Foreskin keratinocyte (primary cell): ENCODE results near the genes ACO2 and CENPM.

DNA sequence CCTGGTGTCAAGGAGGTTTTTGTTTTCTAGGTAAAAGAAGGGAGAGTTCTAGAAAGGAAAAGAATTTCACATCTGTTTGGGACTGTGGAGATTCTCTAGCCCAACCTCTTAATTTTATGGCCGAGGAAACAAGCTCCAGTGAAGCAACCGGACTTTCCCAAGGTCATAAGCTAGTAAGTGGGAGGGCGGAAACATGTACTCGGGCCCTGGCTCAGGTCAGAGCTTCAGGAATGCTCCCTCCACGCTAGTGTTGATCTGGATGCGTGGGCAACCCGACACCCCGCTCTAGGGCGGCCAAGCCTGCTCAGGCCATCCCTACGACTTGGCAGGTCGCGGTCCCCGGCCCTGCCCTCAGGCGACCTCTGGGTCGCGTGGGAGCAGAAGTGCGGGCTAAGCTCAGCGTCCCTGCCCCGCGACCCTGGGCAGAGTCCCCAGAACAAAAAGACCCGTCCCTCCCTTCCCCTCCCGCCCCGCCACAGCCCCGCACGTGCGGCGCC lies 850 bp upstream of the TEF start:
- RAMPAGE, total RNA, result no peak

GRCh38 chr22:41394279-41394843 lies 12.6 kb downstream of the TEF start:
- RAMPAGE, total RNA, result no peak

- RAMPAGE, total RNA, result no peak
Measured at GRCh38 chr22:41403606-41404398, 22.1 kb downstream of the TEF start.

- RAMPAGE, total RNA, result no peak
Measured at GRCh38 chr22:41442006-41442833, 4.4 kb downstream of the TOB2 start.

GRCh38 chr22:41444827-41445705 lies 1.5 kb downstream of the TOB2 start:
- RAMPAGE, total RNA, result no peak

- RAMPAGE, total RNA, result no peak
Measured at GRCh38 chr22:41468933-41469748, at the start of gene ACO2. TSS of gene ACO2 (plus strand) at chr22:41469117.

- RAMPAGE, total RNA, result no peak
Measured at GRCh38 chr22:41519914-41520392, 24.3 kb downstream of the POLR3H start.

- RAMPAGE, total RNA, result no peak
Measured at GRCh38 chr22:41526156-41526761, 18.0 kb downstream of the POLR3H start.

DNA sequence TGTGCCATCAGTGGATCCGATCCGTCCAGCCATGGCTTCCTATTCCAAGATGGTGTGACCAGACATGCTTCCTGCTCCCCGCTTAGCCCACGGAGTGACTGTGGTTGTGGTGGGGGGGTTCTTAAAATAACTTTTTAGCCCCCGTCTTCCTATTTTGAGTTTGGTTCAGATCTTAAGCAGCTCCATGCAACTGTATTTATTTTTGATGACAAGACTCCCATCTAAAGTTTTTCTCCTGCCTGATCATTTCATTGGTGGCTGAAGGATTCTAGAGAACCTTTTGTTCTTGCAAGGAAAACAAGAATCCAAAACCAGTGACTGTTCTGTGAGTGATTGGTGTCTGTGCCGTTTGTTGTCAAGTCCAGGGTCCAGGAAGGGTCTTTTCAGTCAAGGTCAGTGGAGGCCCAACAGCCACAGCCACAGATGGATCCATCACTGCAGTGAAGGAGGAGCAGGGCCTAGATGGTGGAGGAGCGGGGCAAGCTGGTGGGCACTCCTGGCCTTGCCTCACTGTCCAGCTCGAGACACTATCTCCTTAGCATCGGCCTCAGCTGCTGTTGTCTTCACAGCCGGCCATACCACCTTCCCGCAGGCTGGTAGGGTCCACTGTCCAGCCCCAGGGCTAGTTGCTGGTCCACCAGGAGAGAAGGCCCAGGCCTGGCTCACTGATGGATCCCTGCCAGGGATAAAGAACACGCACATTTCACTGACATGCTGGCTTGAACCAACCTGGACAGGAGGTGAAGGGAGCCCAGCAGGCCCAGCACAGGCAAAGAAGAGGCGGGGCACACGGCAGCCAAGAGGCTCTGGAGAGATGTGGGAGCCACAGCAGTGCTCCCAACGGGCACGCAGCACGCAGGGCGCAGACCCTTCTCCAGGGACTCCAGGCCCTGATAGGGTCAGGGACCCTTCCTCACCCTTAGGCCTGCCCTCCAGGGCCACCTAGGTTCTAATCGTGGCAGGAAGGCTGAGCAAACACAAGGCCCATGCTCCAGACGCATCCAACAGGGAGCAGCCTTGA lies 15.3 kb downstream of the POLR3H start:
- RAMPAGE, total RNA, result no peak

DNA sequence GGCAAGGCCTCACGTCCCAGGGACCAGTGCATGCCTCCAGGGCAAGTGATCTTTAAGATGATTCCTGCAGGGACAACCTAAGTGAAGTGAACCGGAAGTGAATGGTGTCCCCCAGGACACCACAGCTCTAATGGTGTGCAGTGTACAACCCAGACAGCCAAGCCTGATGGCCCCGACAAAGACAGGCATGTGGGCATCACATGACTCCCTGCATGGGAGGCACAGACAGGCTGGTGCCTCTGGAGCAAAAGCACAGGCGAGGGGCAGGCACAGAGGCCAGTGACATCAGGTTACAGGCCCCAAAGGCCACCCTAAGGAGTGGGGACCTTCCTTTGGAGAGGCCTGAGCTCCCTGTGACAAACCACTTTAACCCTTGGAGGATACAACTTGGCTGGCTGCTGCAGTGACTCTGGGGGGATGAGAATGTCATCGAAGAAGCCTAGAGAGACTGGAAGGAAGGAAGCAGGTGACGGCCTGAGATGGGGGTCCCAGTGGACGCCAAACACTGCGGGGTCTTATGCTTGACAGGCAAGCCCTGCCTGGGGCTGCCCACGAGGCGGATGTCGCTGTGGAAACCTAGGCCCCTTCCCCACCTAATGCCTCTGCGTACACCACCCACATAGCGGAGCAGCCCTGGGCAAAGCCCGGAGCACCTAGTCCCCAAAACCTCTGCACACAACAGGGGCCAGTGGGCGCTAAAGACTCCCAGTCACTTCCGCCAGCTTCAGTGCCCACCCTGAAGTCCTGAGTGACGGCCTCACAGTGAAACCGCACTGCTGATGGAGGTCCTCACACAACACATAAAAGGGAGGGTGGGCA lies 12.4 kb downstream of the POLR3H start:
- RAMPAGE, total RNA, result no peak

- RAMPAGE, total RNA, result no peak
Measured at GRCh38 chr22:41551023-41551305, 6.7 kb upstream of the POLR3H start.

DNA sequence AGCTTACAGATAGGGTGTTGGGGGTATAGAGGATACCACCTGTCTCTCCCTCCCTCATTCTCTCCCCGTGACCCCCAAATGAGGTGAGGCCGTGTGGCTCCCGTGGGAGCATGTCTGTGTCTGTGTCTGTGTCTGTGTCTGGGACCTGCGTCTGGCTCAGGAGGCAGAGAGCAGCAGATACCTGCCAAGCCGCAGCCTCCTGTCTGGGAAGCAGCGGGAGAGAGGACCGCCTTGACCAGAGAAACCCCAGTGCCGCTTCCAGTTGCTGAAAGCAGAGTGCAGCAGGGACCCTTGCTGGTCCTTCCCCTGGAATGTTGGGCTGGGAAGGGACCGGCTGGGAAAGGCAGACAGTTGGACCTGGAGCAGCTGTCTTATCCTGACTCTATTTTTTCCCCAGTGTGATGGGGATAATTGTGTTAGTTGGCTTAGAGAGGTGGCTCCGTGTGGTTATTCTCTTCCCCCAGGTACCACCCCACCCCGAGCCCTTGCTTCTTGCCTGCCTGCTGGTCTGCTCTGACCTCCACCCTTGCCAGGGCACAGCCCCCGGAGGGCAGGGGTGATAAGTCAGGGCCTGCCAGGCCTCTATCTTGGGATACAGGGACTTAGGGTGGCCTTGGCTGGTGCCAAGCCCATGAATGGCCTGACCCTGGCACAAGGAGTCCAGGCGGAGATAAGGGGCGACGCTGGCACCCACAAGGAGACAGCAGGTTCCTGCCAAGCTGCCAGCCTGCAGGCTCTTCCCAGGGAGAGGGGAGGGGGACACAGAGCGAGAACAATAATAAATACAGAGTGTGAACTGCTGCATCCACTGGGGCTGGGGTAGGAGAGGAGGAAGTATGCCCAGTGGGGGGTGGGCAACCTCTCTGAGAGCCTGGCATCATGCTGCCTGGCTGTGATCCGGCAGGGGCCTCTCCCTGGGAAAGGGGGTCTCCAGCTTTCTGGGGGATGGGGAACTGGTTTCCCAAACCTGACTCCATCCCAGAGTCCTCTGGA lies 777 bp downstream of the CSDC2 start:
- RAMPAGE, total RNA, result no peak

GRCh38 chr22:41693867-41694862 lies 5.1 kb upstream of the MEI1 start:
- RAMPAGE, total RNA, result no peak

DNA sequence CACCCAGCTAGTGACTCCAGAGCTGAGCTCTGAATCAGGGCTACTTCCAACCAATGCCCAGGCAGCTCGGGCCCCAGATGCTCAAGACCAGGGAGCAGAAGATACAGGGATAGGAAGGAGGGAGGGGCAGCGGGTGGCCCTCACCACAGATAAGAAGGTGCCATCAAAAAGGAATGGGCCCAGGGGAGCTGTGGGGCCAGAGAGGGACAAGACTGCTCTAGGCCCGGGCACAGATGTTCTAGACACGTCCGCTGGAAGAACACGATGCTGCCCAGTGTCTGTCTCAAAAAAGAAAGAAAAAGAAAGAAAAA lies 7.5 kb downstream of the CENPM start:
- RAMPAGE, total RNA, result no peak

DNA sequence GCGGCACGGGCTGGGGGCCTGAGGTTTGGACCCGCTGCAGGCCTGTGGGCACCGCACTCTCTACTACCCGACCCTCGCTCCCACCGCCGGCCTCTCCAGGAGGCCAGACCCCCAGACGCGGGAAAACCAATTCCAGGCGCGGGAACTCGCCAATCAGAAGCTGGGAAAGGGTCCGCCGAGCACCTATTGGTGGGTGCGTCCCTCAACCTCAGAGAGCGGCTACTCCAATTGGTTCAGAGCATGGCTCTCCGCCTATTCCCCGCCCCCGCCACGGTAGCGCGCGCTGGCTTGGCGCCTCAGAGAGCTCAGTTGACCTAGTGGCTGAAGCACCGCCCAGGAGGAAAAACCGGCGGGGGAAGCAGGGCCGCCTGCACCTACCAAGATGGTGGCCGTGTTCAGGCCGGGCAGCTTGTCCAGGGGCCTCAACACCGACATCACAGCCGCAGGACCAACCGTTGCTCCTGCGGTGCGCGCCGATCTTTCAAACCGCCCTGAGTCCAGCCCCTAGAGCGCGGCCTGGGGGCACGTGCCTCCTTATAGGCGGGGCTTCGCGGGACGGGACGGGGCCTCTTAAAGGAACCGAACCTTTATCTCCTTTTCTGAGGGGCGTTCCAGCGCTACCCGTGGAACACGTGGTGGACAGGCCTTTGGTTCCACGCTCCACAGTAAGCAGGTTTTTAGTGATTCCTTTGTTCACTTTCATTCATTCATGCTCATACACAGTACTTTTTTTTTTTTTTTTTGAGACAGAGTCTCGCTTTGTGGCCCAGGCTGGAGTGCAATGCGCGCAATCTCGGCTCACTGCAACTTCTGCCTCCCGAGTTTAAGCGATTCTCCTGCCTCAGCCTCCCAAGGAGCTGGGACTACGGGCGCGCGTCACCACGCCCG lies at the start of gene CENPM:
TSS of gene CENPM (minus strand) at position 511 of the 888 bp plus-strand sequence.
- RAMPAGE, total RNA, result start-site peak on the minus strand centred at position 507 of the sequence, 30 bp wide, 22 and 38 reads in 2 replicates

- RAMPAGE, total RNA, result no peak
Measured at GRCh38 chr22:42090858-42091329, 322 bp upstream of the NDUFA6 start.

DNA sequence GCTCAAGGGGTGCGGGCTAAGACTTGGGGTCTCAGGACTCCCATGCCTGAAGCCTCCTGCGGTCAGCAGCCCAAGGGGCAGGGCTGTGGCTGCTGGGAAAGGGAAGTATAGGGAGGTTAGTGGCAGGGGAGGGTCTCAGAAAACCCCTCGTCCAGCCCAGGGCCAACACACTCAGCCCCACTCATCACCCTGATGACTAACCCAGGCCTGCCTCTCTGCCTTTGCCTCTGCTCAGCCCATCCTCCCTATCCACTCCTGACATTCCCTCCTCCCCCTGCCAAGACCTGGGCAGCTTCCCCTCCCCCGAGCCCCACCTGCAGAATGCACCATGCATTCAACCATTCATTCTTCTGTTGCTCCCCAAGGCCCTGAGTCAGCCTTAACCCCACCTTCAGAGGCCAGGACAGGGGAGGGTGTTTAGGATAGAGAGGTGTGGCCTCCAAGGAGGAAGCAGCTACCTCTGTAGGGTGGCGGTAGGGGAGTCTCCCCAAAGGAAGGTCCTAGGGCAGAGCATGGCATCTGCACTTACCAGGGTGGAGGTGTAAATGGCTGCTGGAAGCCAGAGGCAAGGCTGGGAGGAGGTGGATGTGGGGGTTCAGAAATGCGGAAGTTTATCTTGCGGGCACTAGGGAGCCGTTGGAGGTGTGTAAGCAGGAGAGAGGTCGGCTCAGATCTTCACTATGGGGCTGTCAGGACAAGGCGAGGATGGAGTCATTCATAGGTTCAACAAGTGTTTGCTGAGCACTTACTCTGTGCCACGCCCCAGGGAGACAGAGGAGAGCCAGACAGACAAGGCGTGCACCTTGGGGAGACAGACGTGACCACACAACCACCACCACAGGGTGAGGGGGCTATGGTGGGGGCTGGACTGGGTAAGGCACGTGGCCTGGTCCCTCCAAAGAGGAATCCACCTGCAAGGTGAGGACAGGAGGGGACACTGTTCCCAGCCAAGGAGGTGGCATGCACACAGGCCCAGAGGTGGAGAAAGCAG lies 30.4 kb upstream of the TCF20 start:
- RAMPAGE, total RNA, result no peak

DNA sequence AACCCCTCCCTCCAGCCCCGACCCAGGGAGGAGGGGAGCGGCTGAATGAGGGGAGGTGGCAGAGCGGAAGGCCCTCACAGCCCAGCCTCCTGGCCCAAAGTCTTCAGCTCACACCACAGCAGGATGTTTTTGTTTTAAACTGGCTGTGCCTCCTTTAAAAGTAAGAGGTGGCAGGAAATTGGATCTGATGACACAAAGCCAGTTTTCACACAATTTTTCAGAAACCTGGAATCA lies 44.3 kb upstream of the TCF20 start:
- RAMPAGE, total RNA, result no peak

DNA sequence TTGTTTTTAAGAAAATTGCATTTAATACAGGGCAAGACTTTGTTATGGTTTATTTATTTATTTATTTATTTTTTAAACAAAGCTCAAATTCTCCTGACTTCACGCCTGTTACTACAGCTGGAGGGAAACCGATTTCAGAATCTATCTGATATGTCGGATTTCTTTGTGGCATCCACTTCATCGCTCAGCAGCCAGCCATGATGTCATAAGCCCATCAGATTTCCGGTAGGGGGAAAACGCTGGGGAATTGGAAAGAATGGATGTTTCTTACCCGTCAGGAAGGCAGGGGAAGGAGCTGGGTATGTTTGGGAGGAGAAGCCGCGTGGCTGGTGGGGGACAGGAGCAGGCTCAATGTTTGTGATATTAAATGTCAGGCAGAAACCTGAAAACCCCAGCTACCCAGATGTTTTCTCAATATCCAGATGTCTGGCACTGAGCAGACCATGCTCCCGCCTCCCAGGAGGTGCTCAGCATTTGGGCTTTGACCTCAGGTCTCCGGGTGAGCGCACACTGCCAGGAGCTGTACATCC lies 67.7 kb downstream of the NFAM1 start:
- RAMPAGE, total RNA, result no peak

GRCh38 chr22:42368119-42368447 lies 64.1 kb downstream of the NFAM1 start:
- RAMPAGE, total RNA, result no peak